Cardiac ventricle fibroblast (primary cell): ENCODE data around the genes POM121L12 and LANCL2.

- RAMPAGE, long total RNA: no peak
Observed at GRCh38 chr7:50306855-50308045, 2.7 kb downstream of the IKZF1 start.

DNA sequence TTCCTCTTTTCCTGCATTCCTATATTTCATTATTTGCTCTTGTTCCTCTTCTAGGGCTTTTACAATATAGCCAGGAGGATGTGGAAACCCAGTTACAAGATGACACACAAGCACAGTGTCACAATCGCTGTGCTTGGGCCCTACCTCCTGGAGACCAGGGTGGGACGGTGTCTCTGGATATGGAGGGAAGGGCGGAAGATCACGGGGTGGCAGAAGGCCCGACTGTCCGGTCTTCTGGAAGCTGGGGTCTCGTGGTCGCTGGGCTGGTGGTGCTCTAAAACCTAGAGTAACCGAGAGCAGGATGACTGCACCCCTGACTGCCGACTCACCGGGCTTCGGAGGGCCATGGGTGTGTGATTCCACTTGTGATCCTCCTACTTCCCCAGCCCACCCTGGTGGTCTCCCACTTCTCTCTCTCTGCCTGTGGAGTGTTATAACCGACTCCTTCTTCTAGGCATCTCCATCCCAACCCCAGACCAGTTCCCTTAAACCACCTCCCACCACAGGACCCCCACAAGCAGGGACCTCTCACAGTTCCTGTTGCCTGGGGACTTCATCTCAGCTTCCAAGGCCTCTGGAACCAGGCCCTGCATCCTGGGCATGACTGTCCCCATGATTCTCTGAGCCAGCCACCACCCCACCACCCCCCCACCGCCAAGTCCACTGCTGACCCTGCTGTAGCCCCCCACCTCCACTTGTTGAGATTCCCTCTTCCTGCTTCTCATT lies 52.4 kb downstream of the IKZF1 start:
- RAMPAGE, long total RNA: no peak

DNA sequence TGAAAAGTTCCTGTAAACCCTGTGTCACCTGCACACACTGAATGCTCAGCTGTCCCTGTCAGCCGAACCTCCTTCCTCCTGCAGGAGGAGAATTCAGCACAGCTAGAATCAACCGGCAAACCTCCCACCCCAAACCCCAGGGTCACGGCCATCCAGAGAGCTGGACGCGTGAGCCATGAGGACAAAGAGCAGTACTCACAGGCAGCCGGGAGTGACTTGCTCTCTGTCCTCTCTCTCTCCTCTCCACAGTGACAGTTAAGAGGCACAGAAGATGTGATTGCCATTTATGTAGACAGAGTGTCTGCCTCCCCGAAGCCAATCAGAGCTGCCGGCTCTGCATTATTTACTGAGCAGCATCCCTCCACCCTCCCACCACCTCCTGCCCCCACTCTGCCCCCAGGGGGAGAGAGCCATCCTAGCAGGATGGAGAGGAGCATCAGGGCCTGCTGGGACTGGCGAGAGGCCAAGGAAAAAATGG lies 4.4 kb downstream of the DDC start:
- RAMPAGE, long total RNA: no peak

DNA sequence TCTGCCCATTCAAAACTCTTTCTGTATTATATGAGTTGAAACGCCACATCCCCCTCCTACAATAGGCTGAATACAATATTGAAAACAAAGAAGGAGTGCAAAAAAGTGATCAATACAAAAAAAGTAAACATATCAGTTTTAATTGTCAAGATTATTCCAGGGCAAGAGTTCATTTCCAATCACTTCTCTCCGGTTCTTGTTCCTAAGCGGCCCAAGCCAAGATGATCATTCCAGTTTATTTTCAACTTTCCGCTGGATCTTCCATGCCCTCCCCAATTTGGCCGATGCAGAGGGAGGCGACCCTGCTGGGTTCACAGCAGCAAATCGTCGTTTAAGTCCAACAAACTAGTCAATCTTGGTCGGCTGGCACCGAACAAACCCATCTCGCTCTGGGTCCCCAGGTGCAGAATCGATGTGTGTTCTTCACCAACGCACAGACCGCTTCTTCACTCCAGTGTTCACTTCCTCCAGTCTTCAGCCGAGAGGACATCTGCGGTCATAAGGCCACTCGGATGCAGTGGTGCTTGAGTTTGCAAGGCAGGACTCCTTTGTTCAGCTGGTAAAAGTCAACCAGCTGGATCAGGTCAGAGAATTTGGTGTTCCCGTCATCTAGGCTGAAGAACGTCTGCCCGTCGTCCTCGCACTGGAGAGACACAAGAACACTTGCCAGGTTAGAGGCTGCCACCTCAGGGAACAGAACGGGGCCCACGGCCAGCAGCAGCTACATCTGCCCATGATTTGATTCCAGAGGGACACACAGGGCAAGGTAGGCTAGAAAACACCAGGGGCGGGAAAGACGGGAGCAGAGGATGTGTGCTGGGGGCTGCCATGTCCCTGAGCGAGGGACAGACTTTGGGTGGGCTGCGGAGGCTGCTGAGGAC lies 27.5 kb upstream of the DDC start:
- RAMPAGE, long total RNA: no peak

GRCh38 chr7:50627604-50628712 lies 62.8 kb upstream of the DDC start:
- RAMPAGE, long total RNA: no peak

- RAMPAGE, long total RNA: no peak
Observed at GRCh38 chr7:50730586-50731210, 52.0 kb downstream of the GRB10 start.

GRCh38 chr7:51141392-51141966 lies 175.1 kb downstream of the COBL start:
- RAMPAGE, long total RNA: no peak

GRCh38 chr7:51302833-51303194 lies 13.8 kb downstream of the COBL start:
- RAMPAGE, long total RNA: no peak

GRCh38 chr7:53035281-53035768 lies at the start of gene POM121L12:
Gene POM121L12, plus strand, starts transcription at chr7:53035633.
- RAMPAGE, long total RNA: no peak

GRCh38 chr7:54757722-54758199 lies 1.2 kb downstream of the SEC61G start:
- RAMPAGE, long total RNA: no peak

DNA sequence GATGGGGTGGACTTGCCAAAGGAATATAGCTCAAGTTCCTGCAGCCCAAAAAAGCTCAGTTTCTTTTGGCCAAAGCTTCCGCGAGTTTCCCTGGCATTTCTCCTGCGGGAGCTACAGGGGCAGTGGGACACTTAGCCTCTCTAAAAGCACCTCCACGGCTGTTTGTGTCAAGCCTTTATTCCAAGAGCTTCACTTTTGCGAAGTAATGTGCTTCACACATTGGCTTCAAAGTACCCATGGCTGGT lies 807 bp upstream of the EGFR start:
- RAMPAGE, long total RNA: no peak

GRCh38 chr7:55021610-55022339 lies 3.0 kb downstream of the EGFR start:
- RAMPAGE, long total RNA: no peak

GRCh38 chr7:55026141-55026487 lies 7.3 kb downstream of the EGFR start:
- RAMPAGE, long total RNA: no peak

GRCh38 chr7:55029946-55030401 lies 11.2 kb downstream of the EGFR start:
- RAMPAGE, long total RNA: no peak

DNA sequence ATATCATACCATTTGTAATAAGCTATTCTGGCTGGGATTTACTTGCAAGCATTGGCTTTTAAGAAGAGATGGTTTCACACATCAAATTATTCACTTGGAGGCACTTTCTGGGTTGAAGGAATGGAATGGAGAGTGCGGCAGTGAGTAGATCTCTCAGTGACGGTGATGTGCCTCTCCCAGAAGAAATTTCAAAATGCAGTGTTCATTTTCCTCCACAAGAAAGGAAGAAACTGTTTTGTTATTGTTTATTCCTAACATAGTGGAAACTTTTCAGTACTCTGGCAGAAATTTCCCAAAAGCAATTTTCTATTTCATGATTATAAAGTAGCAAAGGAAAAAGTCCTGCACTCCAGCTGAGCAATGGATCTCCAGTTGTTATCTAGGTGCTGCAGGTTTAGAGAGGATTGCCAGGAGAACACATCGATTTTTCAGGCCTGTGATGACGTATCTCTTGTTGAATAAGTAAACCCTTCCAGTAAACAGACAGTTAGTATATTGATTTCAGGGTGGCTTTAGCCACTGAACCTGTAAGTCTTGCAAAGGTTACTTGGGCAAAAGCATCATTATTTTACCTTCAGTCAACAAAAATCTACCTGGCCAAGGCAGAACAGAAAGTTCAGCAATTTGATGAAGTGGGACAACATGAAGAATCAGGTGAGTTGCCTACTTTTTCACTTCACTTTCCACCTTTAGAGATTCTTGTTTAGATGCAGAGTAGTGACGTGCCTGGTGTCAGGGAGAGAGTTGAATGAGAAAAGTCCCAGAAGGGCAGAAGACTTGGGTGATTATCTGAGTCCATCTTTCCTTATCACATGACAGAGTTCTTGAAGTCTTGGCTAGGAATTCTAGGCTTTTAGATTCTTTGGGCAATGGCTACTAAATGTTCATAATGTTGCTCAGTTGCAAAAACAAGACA lies 12.2 kb downstream of the EGFR start:
- RAMPAGE, long total RNA: no peak

GRCh38 chr7:55070166-55070769 lies 51.5 kb downstream of the EGFR start:
- RAMPAGE, long total RNA: no peak

GRCh38 chr7:55073796-55074578 lies 55.2 kb downstream of the EGFR start:
- RAMPAGE, long total RNA: no peak

DNA sequence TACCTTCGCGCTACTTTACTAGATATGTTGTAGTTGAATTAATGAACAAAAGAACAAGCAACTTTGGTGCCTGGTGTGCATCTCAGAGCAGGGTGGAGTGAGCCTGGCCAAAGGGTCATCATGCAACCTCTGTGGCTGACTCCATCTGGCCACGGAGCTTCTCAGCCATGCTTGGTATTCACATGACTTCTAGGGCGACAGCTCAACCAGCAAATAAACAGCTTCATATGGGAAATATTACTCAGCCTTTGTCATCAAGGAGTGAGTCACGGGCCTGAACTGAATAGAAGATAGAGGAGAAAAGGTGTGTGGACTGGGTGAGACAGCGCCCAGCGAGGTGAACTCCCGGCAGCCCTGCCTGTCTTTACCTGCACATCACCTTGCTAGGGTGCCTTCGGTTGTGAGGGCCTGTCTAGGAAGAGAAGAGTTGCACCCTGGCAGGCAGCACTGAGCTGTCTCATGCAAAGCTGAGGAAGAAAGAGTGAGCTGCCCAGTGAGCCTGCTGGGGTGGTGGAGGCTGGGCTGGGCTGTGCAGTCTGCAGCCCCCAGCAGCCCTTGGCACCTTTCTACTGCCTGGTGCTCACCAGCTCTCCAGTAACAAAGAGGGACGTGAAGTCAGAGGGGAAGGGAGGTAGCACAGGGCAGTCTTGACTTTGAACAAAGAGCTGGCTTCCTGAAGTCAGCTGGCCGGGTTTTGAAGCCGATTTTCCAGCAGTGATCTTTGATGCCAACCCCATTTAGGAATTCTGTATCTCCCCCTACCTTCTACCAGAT lies 114.2 kb downstream of the EGFR start:
- RAMPAGE, long total RNA: no peak

DNA sequence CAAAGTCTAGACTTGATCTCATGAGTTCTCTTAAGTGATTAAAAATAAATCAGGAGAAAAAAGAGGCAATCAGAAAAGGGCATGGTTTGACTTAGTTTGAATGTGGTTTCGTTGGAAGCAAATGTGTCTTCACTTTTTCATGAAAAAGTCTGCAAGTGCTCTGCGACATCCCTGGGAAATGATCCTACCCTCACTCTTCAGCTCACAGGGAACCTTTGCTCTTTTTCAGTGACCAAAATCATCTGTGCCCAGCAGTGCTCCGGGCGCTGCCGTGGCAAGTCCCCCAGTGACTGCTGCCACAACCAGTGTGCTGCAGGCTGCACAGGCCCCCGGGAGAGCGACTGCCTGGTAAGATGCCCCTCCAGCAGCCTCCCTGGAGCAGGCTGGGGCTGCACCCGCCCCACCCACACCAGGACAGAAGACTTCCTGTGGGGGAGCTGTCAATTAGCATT lies 133.5 kb downstream of the EGFR start:
- RAMPAGE, long total RNA: no peak

- RAMPAGE, long total RNA: no peak
Observed at GRCh38 chr7:55365093-55366156, at the start of gene LANCL2. Gene LANCL2, plus strand, starts transcription at chr7:55365337.